Measurements from ENCODE around the gene TMEM117.

DNA sequence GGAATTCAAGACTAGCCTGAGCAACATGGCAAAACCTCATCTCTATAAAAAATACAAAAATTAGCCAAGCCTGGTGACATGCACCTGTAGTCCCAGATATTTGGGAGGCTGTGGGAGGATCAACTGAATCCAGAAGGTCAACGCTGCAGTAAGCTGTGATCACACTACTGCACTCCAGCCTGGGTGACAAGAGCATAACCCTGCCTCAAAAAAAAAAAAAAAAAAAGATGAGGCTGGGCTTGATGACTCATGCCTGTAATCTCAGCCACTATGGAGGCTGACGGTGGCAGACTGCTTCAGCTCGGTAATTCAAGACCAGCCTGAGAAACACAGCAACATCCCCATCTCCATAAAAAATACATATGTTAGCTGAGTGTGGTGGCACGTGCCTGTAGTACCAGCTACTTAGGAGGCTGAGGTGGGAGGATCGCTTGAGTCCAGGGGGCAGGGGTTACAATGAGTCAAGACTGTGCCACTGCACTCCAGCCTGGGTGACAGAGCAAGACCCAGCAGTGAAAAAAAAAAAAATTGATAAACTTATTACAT, 50.5 kb downstream of the GXYLT1 start:
- RRBS: no CpG with 5 or more reads among the region's 5 CpGs
CAGE:
- cytosol, long polyA plus RNA: no peak
- long polyA plus RNA: no peak
- nucleus, long polyA plus RNA: no peak

DNA sequence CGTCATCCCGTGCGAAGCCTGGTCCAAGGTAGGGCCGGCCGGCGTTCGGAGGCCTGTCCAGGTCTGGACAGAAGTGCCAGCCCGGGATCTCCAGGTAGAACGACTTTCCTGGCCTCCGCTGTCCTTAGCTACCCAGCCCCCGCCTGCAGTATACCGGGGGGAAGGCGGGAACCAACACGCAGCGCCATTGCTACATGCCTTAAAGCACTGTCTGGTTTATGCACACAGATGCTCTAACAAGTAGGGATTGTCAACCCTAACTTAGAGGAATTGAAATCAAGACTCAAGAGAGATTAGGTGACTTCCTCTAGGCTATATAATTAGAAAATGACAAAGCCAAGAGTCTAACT, 561 bp upstream of the YAF2 start:
- RRBS: 12% methylated on average over 8 of the region's 15 CpGs
CAGE:
- cytosol, long polyA plus RNA: no peak
- long polyA plus RNA: no peak
- nucleus, long polyA plus RNA: no peak

DNA sequence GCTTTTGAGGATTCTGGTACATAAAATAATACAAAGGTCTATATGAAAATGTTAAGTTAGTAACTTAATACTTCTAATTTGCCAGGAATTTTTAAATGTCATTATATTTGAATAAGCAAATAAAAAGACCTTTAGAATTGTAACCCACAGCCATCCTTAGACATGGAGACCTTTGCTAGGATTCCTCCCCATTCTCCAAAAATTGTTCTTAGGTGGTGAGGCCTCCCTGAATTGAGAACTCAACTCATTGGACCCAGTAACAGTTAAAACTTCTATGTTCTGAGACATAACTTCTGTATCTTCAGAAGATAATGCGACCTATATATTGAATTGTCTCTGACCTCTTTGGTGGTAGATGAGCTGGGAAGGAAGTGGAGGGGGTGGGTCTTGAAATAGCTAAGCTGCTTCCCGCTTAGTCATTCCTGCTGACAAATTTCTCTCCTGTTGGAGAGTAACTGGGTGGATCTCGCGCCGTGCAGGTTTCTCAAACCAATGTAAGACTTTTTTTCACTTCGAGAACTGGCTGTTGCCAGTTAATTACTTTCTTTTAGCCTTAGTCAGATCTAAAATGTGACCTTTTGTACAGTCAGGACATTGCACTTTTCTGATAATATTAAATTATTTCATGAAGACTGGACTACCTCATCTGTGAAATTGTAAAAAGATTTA, 100.7 kb downstream of the PPHLN1 start:
- RRBS: no CpG with 5 or more reads among the region's 6 CpGs
CAGE:
- cytosol, long polyA plus RNA: no peak
- long polyA plus RNA: no peak
- nucleus, long polyA plus RNA: no peak

DNA sequence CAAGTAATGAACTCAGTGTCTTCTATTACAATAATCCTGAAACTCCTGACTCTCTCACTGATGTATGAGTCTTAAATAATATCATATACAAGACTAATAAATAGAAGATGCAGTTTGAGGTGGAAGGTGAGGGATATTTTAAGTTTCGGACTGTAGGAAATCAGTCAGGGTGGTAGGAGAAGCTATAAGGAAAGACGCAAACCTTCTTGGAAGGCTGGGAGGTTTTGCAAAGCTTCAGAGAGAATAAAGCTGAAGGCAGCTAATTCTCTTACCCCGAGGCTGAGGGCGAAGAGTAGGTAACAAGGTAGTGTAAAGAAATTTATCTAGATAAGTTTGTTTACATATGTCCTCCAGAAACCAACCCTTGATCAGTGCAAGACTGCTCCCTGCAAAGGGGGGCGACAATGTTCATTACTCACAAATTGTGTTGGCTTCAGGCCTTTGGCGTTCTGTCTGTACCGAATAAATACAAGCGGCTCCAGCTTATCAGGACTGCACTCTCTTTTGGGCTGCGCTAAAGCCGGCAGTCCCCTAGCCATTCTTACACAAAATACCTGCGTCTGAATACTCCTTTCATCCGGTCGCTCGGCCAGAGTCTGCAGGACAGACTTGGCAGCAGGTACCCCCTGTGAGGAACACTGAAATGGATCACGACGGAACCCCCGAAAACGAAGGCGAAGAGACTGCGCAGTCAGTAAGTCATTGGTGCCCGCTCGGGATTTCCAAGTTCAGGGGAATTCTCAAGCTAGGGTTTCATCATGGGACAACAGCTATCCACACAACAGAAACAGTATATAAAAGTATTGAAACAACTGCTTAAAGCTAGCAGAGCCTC, 116.3 kb downstream of the PPHLN1 start:
- RRBS: no CpG with 5 or more reads among the region's 22 CpGs
CAGE:
- cytosol, long polyA plus RNA: no peak
- long polyA plus RNA: no peak
- nucleus, long polyA plus RNA: no peak

- RRBS: 2% methylated on average over 3 of the region's 73 CpGs
CAGE:
- cytosol, long polyA plus RNA: no peak
- long polyA plus RNA: no peak
- nucleus, long polyA plus RNA: no peak
Observed at GRCh38 chr12:42482055-42483311, 107.1 kb downstream of the PRICKLE1 start.

GRCh38 chr12:42483312-42483877, 106.2 kb downstream of the PRICKLE1 start:
- RRBS: 1% methylated on average over 41 of the region's 65 CpGs
CAGE:
- cytosol, long polyA plus RNA: no peak
- long polyA plus RNA: no peak
- nucleus, long polyA plus RNA: no peak

- RRBS: 2% methylated on average over 46 of the region's 112 CpGs
CAGE:
- cytosol, long polyA plus RNA: no peak
- long polyA plus RNA: no peak
- nucleus, long polyA plus RNA: no peak
Observed at GRCh38 chr12:43835340-43836683, at the start of gene TMEM117. Gene TMEM117, plus strand, starts transcription at chr12:43836081.

DNA sequence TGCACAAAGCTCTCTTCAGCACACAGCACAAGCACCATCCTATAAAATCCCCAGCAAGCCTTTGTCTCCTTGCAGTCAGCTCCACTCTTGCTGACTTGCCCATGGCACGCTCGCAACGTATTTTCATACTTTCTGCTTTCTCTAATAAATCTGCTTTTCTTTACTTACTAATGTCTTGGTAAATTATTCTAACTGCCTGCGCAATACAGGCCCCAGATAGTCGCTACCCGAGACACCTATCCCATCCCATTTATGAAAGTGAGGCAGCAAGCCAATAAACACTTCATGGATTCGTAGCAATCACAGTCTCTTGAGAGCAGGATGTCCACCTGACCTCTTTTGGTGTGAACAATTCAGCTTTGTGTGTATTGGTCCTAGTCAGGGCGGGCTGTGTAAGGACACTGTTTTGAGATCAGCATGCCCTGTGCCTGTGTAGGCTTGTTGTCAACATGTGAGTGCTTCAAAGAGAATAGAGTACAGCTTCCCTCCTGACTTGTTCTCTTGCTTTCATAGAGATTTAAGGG, 49.0 kb downstream of the TMEM117 start:
- RRBS: no CpG with 5 or more reads among the region's 8 CpGs
CAGE:
- cytosol, long polyA plus RNA: no peak
- long polyA plus RNA: no peak
- nucleus, long polyA plus RNA: no peak

GRCh38 chr12:45232479-45233358, 16.8 kb downstream of the ANO6 start:
- RRBS: no CpG with 5 or more reads among the region's 8 CpGs
CAGE:
- cytosol, long polyA plus RNA: no peak
- long polyA plus RNA: no peak
- nucleus, long polyA plus RNA: no peak

GRCh38 chr12:45289956-45290706, 74.2 kb downstream of the ANO6 start:
- RRBS: no CpG with 5 or more reads among the region's 2 CpGs
CAGE:
- cytosol, long polyA plus RNA: no peak
- long polyA plus RNA: no peak
- nucleus, long polyA plus RNA: no peak

DNA sequence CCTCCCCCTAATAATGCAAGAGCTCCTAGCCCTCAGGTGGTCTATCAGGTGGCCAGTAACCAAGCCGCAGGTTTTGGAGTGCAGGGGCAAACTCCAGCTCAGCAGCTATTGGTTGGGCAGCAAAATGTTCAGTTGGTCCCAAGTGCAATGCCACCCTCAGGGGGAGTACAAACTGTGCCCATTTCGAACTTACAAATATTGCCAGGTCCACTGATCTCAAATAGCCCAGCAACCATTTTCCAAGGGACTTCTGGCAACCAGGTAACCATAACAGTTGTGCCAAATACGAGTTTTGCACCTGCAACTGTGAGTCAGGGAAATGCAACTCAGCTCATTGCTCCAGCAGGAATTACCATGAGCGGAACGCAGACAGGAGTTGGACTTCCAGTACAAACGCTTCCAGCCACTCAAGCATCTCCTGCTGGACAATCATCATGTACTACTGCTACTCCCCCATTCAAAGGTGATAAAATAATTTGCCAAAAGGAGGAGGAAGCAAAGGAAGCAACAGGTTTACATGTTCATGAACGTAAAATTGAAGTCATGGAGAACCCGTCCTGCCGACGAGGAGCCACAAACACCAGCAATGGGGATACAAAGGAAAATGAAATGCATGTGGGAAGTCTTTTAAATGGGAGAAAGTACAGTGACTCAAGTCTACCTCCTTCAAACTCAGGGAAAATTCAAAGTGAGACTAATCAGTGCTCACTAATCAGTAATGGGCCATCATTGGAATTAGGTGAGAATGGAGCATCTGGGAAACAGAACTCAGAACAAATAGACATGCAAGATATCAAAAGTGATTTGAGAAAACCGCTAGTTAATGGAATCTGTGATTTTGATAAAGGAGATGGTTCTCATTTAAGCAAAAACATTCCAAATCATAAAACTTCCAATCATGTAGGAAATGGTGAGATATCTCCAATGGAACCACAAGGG, 122.1 kb downstream of the ARID2 start:
- RRBS: no CpG with 5 or more reads among the region's 11 CpGs
CAGE:
- cytosol, long polyA plus RNA: no peak
- long polyA plus RNA: no peak
- nucleus, long polyA plus RNA: no peak

GRCh38 chr12:45975252-45976076, 14.9 kb downstream of the SCAF11 start:
- RRBS: no CpG with 5 or more reads among the region's 9 CpGs
CAGE:
- cytosol, long polyA plus RNA: no peak
- long polyA plus RNA: no peak
- nucleus, long polyA plus RNA: no peak

DNA sequence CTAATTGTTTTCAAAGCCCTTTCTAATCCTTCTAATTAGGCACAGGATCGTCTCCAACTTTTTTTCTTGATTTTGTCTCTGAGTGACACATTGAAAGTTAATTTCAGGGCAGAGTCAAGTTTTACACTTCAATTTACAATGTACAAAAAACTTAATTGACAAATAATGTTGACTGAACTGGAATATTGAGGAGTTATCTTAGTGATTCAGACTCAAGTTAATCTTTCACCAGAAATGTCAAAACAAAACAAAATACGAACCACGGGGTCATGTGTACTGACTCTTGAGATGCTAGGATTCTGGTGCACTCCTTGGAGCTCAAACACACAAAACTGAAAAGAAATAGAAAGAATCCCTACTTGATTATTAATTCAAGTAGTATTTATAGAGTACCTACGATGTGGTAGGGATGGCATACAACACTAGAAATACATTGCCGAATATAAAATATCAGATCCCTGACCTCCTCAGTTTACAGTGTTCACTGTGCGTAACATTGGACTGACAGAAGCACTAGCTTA, 134.1 kb upstream of the SCAF11 start:
- RRBS: no CpG with 5 or more reads among the region's 6 CpGs
CAGE:
- cytosol, long polyA plus RNA: no peak
- long polyA plus RNA: no peak
- nucleus, long polyA plus RNA: no peak

DNA sequence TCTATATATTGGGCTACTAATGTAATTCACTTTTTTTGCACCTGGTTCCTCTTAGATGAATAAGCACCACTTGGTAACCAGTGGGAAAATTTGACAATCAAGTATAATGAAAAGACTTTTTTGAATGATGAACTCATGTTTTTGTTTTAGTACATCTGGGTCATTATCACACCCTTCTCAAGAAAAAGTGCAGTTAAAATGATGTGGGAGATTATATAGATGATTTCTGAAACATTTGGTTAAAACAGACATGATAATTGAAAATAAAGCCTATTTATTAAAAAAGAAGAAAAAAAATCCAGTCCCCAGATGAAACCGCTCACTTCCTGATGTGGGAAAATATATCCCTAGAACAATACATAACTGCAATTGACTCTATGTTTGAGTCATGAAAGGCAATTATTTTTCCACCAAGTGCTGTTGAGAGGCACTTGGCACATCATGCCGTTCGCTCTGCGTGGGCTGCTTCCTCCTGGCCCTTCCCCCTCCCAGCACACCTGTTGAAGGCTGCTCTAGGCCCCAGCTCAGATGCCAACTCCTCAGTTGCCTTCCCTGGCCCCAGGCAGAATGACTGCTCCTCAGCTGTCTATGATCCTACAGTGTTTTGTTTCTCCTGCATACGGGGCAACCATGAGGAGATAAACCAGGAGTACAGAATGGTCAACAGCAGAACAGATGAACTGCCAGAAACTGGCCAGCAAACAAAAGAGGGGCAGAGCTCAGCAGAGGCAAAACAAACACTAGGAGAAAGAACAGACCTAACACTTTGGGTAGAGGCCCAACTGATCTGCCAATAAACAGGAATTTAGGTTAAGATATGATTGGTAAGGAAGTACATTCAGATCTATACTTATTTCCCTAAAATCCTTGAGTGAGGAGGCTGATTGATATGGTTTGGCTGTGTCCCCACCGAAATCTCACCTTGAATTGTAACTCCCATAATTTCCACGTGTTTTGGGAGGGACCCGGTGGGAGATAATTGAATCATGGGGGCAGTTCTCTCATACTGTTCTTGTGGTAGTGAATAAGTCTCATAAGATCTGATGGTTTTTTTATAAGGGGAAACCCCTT, 58.9 kb downstream of the SLC38A1 start:
- RRBS: no CpG with 5 or more reads among the region's 8 CpGs
CAGE:
- cytosol, long polyA plus RNA: no peak
- long polyA plus RNA: no peak
- nucleus, long polyA plus RNA: no peak

GRCh38 chr12:46224275-46224772, 44.5 kb downstream of the SLC38A1 start:
- RRBS: no CpG with 5 or more reads among the region's 2 CpGs
CAGE:
- cytosol, long polyA plus RNA: no peak
- long polyA plus RNA: no peak
- nucleus, long polyA plus RNA: no peak

GRCh38 chr12:46357096-46357871, 15.3 kb downstream of the SLC38A2 start:
- RRBS: no CpG with 5 or more reads among the region's 7 CpGs
CAGE:
- cytosol, long polyA plus RNA: no peak
- long polyA plus RNA: no peak
- nucleus, long polyA plus RNA: no peak

GRCh38 chr12:46357872-46358508, 14.6 kb downstream of the SLC38A2 start:
- RRBS: no CpG with 5 or more reads among the region's 1 CpG
CAGE:
- cytosol, long polyA plus RNA: no peak
- long polyA plus RNA: no peak
- nucleus, long polyA plus RNA: no peak

DNA sequence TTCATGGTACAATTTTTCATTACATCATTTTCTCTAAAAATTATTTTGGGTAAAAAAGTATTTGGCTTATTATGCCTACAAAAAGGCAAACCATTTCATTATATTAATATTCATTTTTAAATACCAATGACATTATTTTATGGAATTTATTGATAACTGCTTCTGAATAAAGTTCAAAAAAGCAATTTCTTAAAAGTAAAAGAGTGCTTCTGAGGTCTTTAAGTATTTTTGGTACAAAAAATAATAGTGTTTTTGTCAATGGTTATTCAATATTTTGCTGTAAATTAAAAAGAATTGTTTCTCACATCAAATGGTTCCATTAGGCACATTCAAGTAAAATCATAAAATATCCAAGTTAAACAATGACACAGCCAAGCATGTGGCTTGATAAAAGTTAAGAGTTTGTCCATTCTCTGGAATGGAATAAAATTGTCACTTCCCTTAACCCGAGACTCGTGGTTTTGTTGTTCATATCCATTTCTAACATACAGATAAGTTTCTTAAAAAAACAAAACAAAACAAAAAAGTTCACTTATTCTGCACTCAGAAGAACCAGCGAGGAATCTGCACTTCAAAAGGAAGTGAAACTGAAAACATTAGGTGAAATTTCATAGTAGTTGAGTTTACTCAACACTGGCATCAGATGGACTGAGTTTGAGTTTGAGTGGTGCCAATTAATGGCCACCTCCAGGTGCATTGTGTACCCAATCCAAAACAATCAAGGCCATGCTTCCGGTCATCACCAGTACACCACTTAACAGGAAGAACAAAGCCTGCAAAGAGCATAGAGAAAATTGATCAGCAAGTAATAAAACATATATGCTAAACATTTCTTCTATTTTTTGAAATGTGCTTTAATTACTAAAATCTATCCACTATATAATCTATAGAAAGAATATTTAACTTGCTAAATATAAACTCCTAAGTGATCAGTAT, 11.9 kb downstream of the SLC38A2 start:
- RRBS: no CpG with 5 or more reads among the region's 4 CpGs
CAGE:
- cytosol, long polyA plus RNA: no peak
- long polyA plus RNA: no peak
- nucleus, long polyA plus RNA: no peak

DNA sequence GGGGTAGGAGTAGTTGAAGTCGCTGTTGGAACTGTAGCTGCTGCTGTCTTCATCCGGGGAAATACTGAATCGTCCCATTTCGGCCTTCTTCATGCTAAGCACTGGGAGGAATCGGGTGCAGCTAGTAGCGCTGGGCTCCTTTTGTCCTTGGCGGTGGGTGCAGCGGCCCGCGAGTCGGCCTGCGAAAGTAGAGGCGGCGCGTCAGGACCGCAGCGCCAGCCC, 1.5 kb downstream of the SLC38A2 start:
- RRBS: no CpG with 5 or more reads among the region's 17 CpGs
CAGE:
- cytosol, long polyA plus RNA: no peak
- long polyA plus RNA: no peak
- nucleus, long polyA plus RNA: no peak

GRCh38 chr12:46371423-46371915, 1.1 kb downstream of the SLC38A2 start:
- RRBS: 2% methylated on average over 5 of the region's 44 CpGs
CAGE:
- cytosol, long polyA plus RNA: no peak
- long polyA plus RNA: no peak
- nucleus, long polyA plus RNA: no peak